GM12891 (cell line): ENCODE measurements around a stretch of chr2.

- RRBS, result no CpG with 5 or more reads among the region's 8 CpGs
Observed at GRCh38 chr2:218847489-218847895, 12.1 kb upstream of the WNT6 start.

DNA sequence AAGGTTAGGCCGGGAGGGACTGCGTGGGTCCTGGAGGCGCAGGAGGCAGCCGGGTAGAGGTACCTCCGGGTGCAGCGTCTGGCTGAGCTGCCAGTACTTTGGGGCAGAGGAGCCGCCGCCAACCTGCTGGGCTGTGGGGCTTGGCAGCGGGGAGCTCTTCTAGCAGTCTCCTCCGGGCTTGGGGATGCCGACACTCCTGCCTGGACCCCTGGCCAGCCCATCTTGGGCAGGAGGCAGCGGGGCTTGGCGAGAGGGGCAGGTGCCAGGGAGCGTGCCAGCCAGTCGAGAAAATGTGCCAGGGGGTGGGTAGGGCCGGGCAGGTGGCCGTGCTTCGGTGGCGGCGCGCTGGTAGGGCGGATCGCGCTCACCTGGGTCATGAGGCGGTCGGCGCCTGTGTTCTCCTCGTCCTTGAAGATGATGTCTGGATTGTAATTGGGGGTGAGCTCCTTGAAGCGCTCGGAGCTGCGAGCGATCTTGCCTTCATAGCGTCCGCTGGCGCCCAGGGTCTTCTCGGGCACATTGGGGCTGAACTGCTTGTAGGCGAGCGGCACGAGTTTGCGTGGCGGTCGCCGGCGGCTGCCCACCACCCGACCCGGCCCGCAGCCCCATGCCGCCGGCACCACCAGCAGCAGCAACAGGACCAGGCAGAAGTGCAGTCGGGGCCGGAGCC is 801 bp downstream of the IHH start:
- RRBS, result 11% methylated on average over 3 of the region's 51 CpGs

GRCh38 chr2:219285806-219287035 is 7.1 kb downstream of the DNAJB2 start:
- RRBS, result 93% methylated on average over 2 of the region's 31 CpGs

DNA sequence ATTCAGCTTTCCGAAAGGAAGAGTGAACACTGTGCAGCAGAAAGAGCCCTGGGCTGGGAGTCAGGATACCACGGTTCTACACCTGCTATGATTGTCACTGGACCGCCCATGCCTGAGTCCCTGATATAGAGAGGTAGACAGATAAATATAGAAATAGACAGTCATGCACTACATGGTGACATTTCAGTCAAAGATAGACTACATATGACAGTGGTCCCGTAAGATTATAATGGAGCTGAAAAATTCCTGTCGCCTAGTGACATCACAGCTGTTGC is 9.3 kb downstream of the DNPEP start:
- RRBS, result no CpG with 5 or more reads among the region's 5 CpGs

- RRBS, result no CpG with 5 or more reads among the region's 5 CpGs
Observed at GRCh38 chr2:219419146-219419386, 889 bp downstream of the DES start.

GRCh38 chr2:219439486-219440089 is 4.9 kb downstream of the SPEG start:
- RRBS, result no CpG with 5 or more reads among the region's 8 CpGs

DNA sequence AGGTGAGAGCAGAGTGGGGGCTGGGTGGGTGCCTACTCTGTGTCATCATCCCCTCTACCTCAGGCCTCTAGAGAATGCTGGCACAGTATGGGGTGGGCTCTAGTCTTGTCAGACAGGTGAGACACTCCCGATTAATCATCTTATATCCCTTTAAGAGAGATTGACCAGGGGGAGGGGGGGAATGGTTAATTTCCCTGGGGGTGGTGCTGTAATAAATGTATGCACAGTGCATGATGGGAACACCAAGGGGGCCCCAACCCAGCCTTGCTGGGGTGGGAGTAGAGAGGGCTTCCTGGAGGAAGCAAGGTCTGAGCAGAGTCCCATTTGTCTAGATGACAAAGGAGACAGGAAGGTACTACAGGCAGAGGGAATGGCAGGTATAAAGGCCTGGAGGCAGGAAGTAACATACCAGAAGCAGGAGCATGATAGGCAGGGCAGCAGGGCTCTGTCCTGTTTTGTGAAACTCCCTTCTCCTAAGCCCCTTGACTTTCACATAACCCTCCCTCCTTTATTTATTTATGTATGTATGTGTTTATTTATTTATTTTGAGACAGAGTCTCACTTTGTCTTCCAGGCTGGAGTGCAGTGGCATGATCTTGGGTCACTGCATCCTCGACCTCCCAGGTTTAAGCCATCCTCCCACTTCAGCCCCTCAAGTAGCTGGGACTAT is 3.9 kb downstream of the GMPPA start:
- RRBS, result no CpG with 5 or more reads among the region's 2 CpGs

GRCh38 chr2:219520013-219520395 is 5.7 kb downstream of the ASIC4 start:
- RRBS, result 41% methylated on average over 3 of the region's 7 CpGs

GRCh38 chr2:219522730-219523426 is 8.6 kb downstream of the ASIC4 start:
- RRBS, result 6% methylated on average over 9 of the region's 53 CpGs

GRCh38 chr2:219576414-219577555 is 4.7 kb downstream of the INHA start:
- RRBS, result no CpG with 5 or more reads among the region's 18 CpGs

DNA sequence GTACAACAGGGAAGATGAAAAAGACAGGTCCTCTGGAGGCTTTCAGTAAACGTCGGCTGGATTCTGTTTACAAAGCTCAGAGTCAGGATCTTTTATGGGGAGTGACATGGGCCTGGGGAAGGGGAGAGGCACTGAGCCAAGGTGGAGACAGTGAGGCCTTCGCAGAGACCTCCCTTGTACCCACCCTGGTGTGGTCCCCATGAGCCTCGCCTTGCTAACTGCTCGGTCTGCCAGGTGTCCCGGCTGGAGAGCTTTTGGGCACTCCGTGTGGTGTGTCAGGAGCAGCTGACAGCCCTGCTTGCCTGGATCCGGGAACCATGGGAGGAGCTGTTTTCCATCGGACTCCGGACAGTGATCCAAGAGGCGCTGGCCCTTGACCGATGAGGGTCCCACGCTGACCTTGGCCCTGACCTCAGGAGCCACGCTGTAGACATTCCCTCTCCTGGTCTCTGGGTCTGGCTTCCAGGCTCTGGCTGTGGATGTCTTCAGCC is 11.6 kb upstream of the SLC4A3 start:
- RRBS, result 95% methylated on average over 3 of the region's 14 CpGs

DNA sequence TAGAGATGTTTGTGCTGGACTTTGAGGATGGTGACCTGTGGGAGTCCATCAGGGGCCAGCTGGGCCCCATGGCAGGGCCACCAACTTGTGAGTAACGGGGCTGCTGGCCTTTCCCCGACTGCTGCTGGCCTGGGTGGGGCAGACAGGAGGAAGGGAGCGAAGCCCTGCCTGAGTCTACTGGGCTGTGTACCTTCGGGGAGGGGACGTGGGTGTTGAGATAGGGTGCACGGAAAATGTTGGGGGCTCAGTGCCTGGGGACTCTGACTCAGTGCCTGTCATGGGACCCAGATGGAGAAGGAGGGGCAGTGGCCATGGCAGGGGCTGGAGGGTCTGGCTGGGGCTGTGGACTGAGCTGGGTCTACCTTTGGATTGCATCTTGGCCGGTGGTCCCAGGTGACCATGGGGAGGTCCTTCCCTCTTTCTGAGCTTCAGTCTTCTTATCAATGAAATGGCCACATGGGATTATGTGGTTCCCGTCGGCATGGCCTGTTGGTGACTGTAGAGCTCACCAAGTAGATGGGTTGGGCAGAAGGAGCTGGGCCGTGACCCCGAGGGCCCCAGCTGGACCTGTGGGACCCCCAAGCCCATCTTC is 4.0 kb downstream of the SLC4A3 start:
- RRBS, result no CpG with 5 or more reads among the region's 11 CpGs

DNA sequence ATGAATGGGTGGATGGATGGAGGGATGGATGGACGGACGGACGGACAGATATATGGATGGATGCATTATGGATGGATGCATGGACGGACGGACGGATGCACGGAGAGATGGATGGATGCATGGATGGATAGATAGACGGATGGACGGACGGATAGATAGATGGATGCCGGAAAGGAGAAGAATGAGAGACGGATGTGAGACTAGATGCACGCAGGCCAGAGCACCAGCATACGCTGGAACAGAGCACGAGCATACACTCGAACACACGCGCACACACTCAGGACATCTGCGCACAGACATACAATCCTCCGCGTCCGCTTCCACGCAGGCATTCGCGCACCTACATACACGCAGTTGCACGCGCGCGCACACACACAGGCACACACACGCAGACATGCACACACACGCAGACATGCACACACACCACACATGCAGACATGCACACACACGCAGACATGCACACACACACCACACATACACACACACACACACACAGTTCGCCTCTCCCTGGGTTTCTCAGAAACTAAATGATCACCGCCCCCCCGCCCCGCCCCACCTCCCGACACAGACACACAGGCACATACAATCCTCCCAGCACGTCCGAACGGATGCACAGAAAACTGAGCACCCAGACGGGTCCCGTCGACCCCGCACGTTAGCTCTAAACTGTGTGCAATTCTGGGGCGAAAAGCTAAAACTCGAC is 1.2 kb downstream of the EPHA4 start:
- RRBS, result no CpG with 5 or more reads among the region's 48 CpGs

DNA sequence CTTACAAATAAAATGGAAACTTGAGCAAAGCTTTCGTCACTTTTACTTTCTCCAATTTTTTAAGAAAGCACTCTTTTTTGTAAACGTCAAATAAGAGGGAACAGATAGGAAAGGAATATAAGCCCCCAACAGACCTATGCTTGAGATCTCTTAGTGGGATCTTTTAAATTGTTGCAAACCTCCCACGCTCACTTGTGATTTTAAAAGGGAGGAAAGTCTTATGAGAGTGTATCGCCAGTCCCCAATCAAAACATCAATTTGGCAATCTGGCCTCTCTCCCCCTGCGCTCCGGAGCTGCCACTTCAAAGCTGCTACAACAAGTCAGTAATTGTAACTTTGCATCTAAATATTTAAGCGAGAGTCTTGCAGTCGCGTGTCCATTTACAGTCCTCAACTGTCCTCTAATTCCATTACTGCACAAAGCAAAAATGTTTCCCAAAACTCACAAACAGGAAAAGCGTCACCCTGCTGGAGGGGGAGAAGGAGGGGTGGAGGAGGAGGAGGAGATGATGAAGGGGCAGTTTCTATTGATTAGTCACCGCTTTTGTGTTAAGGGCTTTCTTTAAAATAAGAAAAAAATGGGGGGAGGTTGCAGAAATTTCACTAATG is 8.4 kb downstream of the PAX3 start:
- RRBS, result no CpG with 5 or more reads among the region's 11 CpGs

DNA sequence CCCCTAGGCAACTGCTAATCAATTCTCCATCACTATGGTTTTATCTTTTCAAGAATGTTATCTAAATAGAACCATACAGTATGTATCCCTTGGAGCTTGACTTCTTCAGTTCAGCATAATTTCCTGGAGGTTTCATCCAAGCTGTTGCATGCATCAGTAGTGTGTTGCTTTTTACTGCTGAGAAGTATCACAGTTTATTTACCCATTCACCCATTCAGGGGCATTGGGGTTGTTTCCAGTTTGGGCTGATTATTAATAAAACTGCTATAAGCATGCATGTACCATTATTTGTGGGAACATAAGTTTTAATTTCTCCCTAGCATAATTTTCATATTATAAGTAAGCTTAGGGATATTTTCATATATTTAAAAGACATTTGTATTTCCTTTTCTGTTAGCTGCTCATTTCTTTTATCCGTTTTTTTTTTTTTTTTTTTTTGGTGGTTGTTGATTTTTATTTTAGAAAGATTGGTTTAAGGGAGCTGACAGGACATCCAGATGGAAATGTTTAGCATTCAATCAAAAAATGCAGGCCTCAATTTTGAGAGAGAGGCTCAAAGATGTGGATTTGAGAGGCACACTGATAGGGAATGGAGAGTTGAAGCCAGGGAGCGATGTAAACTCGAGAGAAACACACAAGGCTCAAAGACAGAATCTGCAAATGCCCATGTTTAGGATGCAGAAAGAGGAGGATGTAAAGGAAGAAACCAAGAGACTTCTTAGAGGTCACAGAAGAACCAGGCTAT is 100.7 kb downstream of the FARSB start:
- RRBS, result no CpG with 5 or more reads among the region's 3 CpGs

DNA sequence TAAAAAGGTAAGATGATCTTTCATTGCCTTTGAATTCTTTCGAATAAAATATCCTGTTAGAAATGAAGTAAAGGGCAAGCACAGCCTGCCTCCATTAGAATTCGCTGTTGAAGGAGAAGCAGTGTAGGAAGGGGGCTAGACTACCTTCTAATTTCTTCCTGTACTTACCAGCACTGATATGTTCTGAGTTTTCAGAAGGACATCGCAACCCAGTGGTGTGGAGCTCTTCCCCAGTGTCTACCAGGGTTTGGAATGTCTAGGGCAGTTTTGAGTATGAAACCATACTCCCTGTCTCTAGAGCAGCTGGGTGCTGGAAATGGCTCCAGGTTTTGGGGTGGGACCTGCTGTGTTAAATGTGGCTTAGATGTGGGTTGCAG is 48.3 kb downstream of the ACSL3 start:
- RRBS, result no CpG with 5 or more reads among the region's 3 CpGs

- RRBS, result no CpG with 5 or more reads among the region's 1 CpG
Observed at GRCh38 chr2:223698401-223698829, 96.3 kb upstream of the SCG2 start.

GRCh38 chr2:223841255-223841949 is 4.0 kb upstream of the AP1S3 start:
- RRBS, result no CpG with 5 or more reads among the region's 5 CpGs

DNA sequence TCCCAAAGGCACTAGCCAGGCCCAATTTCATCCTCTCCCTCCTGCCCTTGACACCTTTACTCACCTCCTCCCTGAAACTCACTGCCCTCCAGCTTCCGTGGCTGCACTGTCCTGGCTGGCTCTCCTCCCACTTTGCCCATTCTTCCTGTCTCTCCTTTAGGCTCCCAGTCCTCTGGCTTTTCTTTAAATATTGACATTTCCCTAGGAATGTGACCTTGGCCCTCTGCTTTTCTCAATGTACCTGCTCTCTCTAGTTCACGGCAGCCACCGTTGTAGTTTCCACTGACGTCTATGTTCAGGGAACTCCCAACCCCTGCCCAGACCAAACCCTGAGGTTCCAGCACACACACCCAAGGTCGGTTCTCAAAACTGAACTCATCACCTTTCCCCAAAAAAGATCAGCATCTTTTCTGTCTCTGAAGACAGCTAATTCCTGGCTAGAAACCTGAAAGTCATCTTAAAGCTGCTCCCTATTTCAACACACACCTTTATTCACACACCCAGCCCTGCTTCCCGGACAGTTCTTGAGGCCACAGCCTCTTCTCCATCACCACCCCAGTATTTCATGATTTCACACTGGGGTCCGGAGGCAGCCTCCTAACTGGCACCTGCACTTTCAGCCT is 36.6 kb downstream of the WDFY1 start:
- RRBS, result 100% methylated on average over 1 of the region's 7 CpGs

DNA sequence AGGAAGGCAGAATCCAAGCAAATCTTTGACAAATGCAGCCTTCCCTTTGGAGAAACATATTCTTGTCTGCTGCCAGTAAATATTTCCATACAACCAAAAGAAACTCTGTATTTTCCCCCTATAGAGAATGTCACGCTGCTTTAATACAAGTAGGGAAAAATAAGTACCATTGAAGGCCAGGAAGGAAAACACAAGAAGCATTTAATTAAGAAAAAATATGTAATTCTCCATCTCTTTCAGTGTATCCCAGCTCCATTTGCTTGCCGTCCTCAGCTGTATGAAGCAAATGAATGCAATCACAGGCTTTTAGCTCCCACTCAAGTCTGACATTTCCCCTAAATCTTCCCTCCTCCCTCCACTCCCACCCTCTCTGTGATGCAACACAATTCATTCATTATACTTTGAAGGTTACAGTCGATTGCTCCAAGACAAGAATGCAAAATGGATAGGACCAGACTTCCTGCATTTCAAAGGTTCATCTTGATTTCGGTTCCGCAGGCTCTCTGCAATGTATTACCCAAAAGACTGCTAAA is 172.6 kb upstream of the SERPINE2 start:
- RRBS, result no CpG with 5 or more reads among the region's 5 CpGs